ENCODE data around the gene SPINK1.

GRCh38 chr5:147454995-147455899, 54.6 kb downstream of the DPYSL3 start:
- PRO-cap, 3 experiments, result peak in 2 of 3 experiments; most common plus-strand start chr5:147455622 (in 2); most common minus-strand start chr5:147455389 (in 1)

DNA sequence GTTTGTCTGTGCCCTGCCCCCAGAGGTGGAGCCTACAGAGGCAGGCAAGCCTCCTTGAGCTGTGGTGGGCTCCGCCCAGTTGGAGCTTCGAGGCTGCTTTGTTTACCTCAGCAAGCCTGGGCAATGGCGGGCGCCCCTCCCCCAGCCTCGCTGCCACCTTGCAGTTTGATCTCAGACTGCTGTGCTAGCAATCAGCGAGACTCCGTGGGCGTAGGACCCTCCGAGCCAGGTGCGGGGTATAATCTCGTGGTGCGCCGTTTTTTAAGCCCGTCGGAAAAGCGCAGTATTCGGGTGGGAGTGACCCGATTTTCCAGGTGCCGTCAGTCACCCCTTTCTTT, 61.3 kb downstream of the JAKMIP2 start:
- PRO-cap, 3 experiments, result no peak in any of the 3 experiments

- PRO-cap, 3 experiments, result no peak in any of the 3 experiments
Measured at GRCh38 chr5:147780746-147781433, 1.6 kb downstream of the JAKMIP2 start.

DNA sequence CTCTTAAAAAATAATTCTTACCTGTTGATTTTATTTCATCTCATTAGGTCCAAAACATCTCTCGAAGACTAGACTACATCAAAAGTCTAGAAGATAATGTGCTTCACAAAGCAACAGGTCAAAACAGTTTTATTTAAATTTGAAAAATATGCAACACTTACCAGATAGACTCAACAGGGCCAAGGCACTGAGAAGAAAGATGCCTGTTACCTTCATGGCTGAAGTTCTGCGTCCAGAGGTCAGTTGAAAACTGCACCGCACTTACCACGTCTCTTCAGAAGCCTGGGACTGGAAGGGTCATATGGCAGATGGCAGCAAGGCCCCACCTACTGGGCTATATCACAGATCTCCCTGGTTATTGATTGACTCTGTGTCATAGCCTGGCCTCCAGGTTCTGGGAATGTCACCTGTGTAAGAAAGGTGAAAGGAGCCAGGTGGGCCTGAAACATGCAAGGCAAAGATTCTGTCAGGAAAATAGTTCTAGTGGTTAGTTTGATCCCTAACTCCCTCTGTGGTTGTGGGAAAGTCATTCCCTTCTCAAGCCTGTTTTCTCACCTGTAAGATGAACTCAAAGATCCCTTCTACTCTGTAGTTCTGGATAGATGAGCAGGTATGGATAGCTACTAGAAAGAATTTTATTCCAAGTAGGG, at the start of gene SPINK1:
Gene SPINK1, minus strand, starts transcription at position 310 of the 650 bp plus-strand sequence.
- PRO-cap, 3 experiments, result no peak in any of the 3 experiments

- PRO-cap, 3 experiments, result no peak in any of the 3 experiments
Measured at GRCh38 chr5:147873934-147875134, 4.2 kb upstream of the SCGB3A2 start.

DNA sequence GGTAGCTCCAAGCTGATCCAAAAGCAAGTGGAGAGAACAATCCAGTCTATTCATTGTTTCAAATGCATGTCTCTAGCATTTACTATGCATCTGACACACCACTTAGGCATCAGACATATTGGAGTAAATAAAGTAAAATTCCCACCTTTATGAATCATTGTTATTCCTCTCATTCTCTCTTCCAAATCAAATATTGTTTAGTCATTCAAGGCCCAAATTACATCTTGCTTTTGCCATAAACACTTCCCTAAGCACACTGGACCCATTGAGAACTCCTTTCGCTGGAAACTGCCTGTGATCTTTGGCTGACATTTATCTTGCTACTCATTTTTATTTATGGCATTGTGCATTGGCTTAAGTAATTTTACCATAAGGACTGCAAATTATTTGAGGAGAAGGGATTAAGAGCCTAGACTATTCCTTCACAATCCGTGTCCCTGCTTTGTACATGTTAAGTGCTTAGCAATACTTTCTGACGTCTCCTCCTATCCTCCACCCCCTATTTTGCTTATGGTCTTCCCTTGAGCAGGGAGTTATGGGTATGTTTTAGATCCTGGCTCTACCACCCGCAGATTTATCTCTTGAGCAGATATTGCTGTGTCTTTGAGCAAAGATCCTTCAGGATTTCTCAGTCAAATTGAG, 7.4 kb downstream of the C5orf46 start:
- PRO-cap, 3 experiments, result no peak in any of the 3 experiments

DNA sequence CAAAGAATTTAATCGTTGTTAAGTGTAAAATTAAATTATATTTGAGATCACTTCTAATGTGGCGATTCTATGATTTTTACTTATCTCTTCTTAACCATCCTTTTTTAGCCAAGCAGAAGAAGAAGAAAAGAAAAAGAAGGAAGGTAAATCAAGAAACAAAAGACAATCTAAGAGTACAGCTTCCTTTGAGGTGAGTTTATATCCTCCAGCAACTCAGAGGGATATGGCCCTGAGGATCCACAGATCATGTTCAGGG, 37.4 kb downstream of the SPINK5 start:
- PRO-cap, 3 experiments, result no peak in any of the 3 experiments

DNA sequence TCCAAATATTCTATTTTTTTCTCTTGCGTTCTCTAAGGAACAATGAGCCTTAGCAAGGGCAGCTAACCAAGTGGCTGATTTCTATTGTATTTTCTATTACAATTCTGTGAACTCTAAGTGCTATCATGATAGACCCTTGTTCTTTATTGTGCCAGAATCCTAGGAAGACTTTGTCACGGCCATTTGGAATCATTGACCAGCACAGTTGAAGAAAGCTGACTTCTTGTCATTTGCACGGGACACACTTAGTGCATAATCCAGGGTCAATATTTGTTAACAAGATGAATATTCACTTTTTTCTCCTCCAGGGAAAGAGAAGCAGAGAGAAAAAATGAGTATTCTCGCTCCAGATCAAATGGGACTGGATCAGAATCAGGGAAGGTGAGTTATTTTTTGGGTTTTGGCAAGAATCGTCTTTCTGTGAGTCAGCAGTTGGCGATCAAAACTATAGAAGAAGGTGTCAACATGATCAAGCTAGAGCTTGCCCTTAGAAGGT, 49.6 kb upstream of the SPINK14 start:
- PRO-cap, 3 experiments, result no peak in any of the 3 experiments

- PRO-cap, 3 experiments, result peak in 3 of 3 experiments; most common plus-strand start chr5:148147680 (in 1); most common minus-strand start chr5:148147550 (in 2)
Measured at GRCh38 chr5:148147399-148147764, 21.0 kb upstream of the SPINK14 start.

DNA sequence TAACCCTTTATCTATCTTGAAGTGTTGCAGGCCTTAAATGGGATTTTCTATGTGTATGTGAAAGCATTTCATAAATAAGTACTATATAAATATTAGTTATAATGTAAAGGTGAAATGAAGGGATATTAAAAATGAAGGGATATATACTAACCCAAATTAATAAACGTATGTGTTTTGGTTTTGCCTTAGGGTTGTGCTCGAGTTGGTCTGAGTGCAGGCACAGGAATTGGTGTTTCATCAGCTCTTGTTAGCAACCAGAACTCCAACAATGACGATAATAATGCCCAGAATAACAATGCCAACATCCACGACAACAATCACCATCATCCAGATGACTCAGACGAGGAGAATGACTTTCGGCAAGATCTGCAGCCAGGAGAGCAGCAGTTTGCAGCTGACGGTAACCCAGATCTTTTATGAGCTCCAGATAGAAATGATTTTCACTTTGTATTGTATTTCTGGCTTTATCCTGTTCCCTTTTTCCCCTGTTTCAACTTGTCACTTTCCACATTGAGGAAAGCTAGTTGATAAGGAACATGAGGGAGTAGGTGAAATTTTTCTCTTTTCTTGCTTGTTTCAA, 33.1 kb downstream of the FBXO38 start:
- PRO-cap, 3 experiments, result no peak in any of the 3 experiments

DNA sequence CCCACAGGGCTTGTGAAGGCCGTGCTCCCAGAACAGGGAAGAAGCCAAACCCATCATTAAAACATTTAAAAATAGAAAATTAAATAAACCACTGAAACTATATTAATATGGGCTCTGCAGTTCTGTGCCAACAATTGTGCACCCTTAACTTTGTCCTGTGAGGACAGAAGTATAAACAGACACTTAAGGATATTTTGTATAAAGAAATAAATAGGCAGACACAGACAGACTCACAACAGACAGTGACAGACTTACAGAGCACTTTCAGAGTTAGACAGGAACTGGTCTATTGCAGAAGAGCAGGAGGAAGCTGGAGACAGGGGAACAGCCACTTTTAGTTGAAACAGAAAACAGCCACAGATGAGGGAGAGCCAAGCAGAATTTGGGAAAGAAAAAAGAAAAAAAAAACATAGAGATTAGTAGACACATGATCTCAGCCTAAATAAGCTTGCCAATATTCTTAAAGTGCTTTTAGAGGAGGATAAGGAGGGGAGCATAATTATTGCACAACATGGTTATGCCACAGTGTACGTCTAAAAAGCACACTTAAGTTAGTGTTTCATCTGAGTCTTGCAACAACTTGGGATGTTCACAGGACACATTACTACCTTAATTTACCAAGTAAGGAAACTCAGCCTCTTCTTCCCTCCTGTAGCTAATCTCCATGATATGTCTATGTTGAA, 82.0 kb downstream of the FBXO38 start:
- PRO-cap, 3 experiments, result no peak in any of the 3 experiments

- PRO-cap, 3 experiments, result peak in 1 of 3 experiments; most common plus-strand start chr5:148828772 (in 1); most common minus-strand start chr5:148828699 (in 1)
Measured at GRCh38 chr5:148828196-148829123, 2.0 kb downstream of the ADRB2 start.

GRCh38 chr5:149240365-149240877, 31.2 kb upstream of the AFAP1L1 start:
- PRO-cap, 3 experiments, result no peak in any of the 3 experiments

DNA sequence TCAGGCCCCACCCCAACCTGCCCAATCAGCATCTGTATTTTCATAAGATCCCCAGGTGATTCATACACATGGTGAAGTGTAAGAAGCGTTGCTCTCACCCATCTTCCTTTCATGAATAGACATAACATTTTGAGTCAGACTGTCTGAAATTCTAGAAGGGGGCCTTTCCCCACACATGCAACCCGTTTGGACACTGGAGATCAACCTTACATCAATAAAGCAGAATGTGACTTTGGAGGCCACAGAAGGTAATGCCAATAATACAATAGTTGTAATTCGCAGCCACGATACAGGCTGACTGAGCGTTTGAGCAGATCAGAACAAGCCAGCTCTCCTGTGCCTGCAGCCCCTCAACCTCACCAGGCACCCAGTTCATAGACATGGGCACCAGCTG, 9.2 kb upstream of the AFAP1L1 start:
- PRO-cap, 3 experiments, result no peak in any of the 3 experiments

DNA sequence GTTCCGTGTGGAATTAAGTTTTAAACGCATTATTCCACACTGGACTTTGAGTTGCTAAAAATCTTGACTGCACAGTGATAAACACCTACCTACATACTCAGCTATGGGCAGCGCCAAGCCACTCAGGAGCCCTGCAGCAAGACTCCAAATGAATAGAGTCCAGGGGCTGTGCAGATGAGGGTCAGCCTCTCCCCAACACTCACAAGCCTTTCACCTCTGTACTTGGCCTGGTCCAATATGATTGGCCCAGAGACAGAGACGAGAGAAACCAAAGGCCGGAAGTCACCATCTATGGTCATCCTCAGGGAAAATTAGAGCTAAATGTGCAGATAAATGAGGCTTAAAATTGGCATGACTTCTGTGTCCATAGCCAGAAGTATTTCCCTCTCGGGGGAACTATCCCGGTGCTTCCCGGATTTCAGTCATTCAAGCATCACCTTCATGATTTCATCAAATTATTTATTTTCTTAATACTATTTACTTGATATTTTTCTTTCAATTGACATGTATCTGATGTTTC, 8.6 kb upstream of the AFAP1L1 start:
- PRO-cap, 3 experiments, result no peak in any of the 3 experiments

DNA sequence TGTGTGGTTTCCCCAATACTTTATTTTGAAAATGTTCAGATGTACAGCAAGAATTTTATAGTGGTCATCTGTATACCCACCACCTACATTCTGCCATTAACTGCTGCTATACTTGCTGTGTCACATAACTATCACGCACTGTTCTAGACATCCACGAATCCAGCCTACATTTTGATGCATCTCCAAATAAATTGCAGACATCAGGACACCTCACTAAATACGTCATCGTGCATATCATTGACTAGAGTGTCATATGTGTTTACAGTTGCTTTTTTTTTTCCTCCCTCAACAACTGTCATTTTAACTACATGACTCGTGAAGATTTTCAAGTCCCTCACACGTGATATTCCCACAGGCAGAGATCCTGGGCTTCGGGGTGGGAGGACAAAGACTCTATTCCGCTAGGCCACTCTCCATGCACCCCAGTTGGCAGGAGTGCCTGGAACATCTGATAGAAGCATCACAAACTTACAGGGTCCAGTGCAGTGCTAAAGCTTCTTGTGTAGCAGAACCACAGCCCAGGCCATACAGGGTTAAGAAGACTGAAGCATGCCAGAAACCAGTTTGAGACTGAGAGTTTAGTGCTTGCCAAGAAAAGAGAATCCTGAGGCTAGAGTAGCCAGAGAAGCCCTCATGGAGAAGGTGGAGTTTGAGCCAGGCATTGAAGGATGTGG, 1.1 kb downstream of the PCYOX1L start:
- PRO-cap, 3 experiments, result no peak in any of the 3 experiments

DNA sequence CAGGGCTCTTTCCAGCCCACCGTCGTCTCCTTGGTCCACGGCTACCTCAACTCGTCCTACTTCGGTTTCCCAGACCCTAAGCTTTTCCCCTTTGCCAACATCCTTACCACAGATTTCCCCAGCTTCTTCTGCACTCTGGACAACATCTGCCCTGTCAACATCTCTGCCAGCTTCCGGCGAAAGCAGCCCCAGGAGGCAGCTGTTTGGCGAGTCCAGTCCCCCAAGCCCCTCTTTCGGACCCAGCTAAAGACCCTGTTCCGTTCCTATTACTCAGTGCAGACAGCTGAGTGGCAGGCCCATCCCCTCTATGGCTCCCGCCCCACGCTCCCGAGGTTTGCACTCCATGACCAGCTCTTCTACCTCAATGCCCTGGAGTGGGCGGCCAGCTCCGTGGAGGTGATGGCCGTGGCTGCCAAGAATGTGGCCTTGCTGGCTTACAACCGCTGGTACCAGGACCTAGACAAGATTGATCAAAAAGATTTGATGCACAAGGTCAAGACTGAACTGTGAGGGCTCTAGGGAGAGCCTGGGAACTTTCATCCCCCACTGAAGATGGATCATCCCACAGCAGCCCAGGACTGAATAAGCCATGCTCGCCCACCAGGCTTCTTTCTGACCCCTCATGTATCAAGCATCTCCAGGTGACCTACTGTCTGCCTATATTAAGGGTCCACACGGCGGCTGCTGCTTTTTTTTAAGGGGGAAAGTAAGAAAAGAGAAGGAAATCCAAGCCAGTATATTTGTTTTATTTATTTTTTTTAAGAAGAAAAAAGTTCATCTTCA, 10.5 kb downstream of the PCYOX1L start:
- PRO-cap, 3 experiments, result no peak in any of the 3 experiments

DNA sequence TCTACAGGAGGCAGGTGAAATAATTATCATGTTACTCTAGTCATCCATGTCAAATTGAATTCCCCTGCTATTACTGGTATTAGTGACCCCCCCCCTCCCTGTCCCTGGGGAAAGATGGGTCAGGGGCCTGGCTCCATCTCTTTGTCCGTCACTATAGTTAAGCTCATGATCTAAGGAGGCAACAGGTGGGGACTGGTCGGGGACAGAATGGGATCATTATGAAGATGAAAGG, 11.0 kb upstream of the IL17B start:
- PRO-cap, 3 experiments, result no peak in any of the 3 experiments

GRCh38 chr5:149423804-149424372, 44.8 kb upstream of the IL17B start:
- PRO-cap, 3 experiments, result peak in 2 of 3 experiments; most common plus-strand start chr5:149424116 (in 1); most common minus-strand start chr5:149423943 (in 2)

DNA sequence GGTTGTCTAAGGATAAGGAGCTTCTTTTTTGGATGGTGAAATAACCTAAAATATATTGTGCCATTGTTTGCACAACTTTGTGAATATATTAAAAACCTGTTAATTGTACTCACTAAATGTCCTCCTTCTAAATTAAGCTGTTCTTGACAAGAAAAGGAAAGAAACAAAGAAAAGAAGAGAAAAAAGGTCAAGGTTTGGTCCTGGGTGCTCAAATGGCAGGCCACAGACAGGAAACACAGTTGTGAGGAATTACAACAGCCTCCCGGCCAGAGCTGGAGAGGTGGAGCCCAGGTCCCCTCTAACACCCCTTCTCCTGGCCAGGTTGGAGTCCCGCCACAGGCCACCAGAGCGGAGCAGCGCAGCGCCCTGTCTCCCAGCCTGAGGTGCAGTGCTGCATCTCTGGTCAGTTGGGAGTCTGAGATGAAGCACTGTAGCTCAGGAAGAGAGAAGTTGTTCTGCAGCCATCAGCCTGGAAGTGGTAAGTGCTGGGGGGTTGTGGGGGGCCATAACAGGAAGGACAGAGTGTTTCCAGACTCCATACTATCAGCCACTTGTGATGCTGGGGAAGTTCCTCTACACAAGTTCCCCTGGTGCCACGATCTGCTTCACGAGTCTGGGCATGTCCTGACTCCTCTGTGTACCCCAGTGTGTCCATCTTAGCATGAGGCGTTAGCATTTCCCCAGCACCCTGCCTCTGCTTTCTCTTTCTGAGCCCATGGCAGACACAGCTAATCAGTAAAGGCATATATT, 49.6 kb upstream of the IL17B start:
- PRO-cap, 3 experiments, result no peak in any of the 3 experiments

Measured in Metastatic Breast Carcinoma in the Ovary (tissue), 3 donors.